Metanephros (tissue), 2 donors: ENCODE results near the gene HS3ST1.

DNA sequence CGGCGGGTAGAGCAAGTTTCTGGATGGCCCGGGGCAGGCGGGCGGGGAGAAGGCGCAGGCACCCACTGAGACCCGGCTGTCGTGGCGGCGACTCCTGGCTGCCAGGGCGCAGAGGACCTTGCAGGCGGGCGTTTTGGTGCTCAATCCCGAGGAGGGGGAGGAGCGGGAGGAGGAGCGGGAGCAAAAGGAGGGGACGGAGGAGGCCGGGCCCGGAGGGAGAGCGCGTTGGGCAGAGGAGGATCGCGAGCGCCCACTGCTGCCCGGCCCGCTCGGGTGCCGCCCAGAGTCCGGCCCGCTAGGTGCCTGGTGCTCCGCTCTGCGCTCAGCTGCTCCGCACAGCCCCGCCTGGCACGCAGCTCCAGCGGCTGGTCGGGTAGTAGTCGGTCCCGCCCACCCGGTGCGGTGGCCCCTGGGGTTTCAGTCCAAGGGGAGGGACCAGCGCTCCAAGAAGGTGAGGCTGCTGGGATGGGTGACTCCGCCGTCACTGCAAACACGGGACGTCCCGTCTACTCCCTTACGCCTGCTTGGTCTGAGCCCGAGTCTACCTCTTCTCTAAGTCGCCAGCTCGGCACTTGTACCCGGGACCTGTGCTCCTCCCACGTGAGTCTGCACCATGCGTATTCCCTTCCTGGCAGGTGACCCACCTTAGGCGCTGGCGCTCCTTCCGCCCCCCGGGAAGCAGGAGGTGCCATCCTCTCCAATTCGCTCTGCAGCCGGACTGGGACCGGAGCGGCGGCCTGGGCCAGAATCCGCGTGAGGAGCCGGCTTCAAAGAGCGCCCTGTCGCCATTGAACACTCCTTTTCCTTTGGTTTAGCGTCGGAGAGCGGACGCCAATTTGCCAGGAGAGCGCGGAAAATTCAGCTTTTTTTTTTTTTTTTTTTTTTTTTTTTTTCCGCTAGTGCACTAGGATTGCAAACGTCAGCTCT lies at the start of gene HS3ST1:
Gene HS3ST1 (minus strand): TSS at position 114 of the 927 bp plus-strand sequence.
- RAMPAGE, long total RNA = no peak

GRCh38 chr4:11904899-11905418 lies 476.3 kb upstream of the HS3ST1 start:
- RAMPAGE, long total RNA = no peak

DNA sequence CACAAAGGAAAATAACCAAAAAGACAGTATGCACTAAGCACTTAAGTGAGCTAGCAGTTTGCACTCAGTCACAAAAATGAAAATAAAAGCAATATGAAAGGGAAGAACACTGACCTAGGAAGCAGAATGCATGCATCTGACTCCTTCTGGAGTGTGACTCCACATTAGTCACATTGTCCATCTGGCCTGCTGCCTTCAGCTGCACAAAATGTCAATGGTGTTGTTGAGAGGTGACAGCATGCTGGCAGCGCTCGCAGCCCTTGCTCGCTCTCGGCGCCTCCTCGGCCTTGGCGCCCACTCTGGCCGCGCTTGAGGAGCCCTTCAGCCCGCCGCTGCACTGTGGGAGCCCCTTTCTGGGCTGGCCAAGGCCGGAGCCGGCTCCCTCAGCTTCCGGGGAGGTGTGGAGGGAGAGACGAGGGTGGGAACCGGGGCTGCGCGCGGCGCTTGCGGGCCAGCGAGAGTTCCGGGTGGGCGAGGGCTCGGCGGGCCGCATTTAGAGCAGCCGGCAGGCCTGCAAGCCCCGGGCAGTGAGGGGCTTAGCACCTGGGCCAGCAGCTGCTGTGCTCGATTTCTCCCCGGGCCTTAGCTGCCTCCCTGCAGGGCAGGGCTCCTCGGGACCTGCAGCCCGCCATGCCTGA lies 874.8 kb downstream of the RAB28 start:
- RAMPAGE, long total RNA = no peak

DNA sequence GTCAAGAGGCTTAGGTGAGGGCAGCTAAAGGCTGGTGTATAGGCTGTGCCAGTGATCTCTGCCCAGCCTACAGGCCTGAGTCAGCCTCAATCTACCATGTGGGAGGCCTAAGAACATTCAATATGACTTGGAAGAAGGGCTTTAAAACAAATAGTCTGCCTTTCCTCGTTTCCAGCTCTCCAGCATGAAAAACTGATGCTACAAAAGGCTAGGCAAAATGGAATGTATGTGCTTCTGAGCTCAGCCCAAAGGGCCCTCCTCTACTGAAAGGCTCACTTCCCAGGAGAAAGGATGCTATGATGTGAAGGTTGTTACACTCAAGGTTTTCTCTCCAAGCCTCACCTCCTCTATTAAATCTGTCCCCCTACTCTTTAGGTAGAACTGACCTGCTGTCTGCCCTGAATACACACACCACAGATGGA lies 121.3 kb downstream of the RAB28 start:
- RAMPAGE, long total RNA = no peak

DNA sequence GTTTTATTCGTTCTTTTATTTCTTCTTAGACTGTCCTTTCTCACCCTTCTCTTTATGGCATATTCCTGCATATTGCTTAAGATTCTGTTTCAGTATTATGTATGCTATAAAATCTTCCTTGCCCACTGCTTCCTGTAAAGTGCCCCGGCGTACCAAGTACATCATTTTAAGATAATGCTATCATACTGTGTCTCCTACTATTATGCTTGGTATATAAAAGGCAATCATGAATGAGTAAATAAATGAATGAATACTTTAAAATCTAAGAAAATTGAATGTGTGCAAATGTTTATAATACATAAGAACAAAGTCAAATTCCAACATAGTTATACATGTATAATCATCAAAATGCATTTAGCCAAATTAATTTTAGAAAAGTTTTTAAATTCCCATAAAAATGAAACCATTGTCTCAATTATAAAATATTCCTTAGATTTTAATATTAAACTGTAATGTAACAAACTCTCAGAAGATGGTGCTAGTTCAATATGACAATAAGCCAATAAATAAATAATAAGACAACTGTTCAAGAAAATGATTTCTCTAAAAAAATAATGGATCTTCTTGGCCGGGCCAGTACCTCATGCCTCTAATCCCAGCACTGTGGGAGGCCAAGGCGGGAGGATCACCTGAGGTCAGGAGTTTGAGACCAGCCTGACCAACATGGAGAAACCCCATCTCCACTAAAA lies 80.5 kb downstream of the RAB28 start:
- RAMPAGE, long total RNA = no peak

DNA sequence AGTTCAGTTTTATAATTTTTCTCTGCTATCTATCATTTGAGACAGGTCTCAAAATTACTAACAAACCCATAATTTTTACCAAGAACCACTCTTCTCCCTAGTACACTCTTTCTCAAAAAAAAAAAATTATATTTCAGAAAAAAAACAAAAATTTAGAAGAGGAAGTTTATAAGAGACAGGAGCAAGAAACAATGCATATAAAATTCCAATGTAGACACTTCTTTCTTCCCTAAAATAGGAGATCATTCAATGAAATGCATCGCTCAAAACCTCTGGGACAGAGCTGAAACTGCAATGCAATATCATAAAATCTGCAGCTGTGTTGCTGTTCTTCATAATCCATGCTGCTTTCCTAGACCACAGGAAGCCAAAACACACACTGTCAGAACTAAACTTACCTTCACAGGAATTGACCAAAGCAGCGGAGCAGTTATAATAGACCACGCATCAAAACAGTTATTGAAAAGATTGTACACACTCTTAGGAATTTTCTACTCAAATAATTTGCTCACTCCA lies 24.5 kb downstream of the RAB28 start:
- RAMPAGE, long total RNA = no peak

GRCh38 chr4:13595705-13595997 lies 31.9 kb downstream of the BOD1L1 start:
- RAMPAGE, long total RNA = no peak

DNA sequence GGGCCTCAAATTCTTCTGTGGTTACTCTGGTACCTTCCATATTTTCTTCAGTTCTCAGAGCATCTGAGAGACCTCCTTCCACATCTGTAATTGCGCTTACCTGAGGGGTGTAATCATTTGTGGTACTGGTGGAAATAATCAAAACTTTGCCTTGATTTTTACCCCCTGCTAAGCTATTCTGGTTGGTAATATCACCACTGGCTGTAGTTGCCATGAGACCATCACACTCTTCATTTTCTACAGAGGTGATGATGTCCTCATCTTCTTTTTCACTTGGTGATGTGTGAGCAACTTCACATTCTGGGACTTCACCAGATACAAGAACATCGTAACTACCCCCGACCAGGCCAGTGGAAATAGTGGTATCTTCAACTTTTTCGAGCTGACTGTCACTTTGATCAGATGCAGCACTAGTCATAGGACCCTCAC lies 27.0 kb downstream of the BOD1L1 start:
- RAMPAGE, long total RNA = no peak

DNA sequence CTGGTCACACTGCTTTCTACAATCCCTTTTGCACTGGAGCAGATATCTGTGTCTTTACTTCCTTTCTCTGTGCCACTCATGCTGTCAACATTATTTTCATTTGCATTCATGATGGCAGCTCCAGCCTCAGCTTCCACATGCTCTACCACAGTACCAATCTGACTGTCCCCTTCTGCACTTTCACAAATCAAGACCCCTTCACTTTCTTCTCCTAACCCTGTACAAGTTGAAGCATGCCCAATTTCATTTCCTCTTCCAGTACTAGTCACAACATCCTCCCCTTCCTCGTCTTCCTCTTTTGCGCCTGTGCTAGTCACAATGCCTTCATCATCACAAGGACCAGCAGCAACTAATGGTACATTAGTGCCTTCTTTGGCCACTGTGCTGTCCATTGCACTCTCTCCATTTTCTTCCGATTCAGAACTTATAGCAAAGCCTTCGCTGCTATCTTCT lies 26.5 kb downstream of the BOD1L1 start:
- RAMPAGE, long total RNA = no peak

DNA sequence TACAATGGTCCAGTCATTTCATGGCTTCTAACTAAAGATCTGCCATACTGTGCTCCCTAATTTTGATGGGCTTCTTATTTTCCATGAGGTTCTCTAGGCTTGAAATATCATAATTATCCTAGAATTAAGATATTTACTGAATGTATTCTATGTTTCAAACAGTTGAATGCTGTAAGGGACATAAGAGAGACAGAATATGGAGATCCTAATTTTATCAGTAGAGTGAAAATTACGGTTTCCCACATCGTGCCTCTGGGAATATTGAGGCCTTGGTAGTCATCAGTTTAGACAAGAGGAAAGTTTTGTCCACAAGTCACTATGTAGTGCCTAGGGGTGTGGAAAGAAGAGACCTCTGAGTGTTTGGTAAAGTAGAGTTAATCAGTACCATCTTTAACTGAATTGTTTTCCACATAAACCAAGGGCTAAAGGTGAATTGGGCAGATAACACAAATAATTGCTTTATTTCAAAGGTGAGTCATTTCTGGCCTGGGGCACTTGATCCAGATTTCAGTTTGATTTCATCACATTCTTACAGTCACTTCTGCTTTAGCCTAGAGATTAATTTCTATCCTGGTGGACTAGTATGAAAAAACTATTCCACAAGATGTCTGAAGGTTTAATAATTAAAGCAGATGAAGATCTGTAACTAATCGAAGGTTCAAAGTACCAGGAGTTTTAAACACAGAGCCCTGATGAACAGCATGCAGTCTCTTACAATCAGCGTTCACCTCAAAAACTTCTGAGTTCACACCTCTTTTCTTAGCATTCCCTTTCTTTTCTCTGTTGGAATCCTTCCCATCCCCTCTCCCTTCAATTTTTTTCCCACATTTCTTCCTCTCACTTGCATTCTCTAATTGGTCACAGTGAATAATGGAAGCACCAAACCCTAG lies 74.4 kb upstream of the BOD1L1 start:
- RAMPAGE, long total RNA = no peak

DNA sequence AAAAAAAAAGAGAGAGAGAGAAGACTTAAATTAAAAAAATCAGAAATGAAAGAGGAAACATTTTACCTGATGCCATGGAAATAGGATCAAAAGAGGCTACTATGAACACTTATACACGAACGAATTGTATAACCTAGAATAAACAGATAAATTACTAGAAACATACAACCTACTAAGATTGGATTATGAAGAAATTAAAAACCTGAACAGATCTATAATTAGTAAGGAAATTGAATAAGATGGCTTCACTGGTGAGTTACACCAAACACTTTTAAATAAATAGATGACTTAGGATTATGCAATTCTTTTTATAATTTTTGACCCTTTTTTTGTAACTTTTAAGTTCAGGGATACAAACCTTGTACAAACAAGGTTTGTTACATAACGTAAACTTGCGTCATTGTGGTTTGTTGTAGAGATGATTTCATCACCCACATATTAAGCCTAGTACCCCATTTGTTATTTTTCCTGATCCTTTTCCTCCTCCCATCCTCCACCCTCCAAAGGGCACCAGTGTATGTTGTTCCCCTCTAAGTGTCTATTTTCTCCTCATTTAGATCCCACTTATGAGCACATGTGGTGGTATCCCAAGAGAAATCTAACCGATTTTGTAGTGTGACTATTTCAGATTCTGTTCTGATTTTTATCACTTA lies 75.6 kb downstream of the CPEB2 start:
- RAMPAGE, long total RNA = no peak

DNA sequence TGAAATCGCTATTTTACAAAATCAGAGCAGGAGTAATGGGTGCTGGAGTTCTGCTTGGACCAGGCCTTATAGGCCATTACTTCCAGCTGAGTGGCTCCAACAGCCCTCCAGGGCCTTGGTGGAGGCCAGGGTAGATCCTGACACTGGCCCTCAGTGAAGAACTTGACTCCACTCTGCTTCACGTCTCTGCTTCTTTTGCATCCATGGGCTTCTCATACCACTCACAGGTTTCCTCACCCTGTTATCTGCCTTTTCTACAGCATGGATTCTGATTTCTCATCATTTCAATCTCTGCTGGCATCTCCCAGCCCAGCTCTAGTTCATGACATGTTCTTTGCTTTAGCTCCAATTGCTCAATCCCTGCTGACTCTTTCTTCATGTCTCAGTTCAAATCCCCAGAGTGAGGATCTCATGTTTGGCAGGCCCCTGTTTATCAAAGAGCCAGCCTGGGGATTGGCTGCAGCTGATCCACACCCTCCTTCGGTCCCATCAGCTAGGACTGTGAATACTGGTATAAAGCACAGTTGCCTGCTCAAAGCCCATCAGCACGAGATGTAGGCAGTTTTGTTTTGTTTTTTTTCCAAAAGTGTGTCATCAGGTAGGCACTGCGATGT lies 14.5 kb upstream of the CC2D2A start:
- RAMPAGE, long total RNA = no peak

DNA sequence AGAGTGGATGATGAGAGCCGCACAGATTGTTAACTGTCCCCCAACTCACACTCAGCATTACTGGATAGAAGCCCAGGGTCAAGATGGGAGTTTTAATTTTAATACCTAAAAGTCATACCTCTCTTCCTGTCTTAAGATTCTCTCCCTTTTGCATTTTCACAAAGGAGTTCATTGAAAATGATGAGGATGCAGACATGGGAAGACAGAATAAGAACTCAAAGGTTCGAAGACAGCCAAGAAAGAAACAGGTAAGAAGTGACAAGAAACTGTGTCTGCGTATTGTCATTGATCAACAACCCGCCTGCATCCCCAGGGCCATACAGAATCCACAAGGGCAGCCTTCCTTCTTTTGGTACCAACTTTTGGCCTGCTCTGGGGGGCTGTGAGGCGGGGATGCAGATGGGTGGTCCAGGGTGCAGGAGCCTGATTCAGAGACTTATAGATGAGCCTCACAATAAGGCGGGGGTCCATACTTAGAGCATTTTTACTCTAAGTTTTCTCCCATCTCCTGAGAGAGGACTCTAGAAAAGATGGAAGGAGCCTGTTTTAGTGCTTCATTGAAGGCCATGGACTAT lies 9.0 kb downstream of the CC2D2A start:
- RAMPAGE, long total RNA = no peak

DNA sequence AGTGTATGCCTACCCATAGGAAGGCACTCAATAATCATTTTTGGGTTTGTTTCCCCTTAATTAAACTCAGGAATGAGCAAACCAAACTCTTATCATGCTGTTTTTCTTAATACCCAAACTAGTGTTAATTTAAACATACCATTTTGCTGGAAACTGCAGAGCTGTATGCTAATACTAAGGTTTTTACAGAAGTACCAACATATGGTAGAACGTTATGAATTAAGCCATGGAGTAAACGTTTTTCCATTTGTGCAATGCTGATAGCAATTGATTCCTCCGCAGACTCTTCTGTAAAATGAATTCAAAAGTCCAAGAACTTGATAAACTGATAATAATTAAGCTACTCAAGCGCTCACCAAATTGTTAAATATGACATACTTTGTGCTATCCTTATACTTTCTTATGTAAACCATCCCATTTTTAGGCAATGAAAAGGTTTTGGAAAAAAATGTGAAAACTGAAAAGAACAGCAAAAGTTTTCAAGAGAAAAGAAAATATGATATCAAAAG lies 27.4 kb downstream of the FBXL5 start:
- RAMPAGE, long total RNA = no peak

DNA sequence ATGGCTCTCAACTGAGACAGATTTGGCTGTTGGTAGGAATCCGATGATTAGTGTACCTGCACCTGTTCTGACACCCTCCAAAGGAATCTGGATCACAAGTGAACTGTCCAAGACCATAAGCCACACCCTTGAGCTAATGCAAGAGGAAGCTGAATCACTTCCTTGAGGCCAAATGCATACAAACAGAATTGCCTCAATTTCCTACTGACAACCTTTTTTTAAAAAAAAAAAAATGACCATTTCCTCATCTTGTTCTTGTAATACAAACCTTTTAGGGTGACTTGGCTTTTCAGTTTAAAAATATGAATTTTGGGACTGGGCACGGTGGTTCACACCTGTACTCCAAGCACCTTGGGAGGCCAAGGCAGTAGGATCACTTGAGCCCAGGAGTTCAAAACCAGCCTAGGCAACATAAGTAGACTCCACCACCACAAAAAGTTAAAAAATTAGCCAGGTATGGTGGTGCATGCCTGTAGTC lies 10.7 kb upstream of the FBXL5 start:
- RAMPAGE, long total RNA = no peak

- RAMPAGE, long total RNA = no peak
Measured at GRCh38 chr4:15719370-15719903, 16.6 kb downstream of the BST1 start.

DNA sequence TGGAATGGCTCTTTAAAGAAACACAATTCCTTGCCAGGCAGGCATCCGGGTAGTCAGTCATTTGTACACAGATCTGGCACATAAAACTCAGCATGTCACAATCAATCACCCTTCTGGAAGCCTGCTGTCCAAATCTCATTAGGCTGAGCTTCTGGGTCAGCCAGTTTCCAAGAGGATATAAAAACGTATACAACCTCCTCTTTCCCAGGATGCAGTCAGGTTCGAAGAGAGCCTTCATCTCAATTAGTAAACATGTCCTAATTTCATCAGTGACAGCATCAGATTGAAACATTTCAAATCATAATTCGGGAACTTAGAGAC lies 26.7 kb downstream of the PROM1 start:
- RAMPAGE, long total RNA = no peak

GRCh38 chr4:16067426-16067954 lies 16.3 kb downstream of the PROM1 start:
- RAMPAGE, long total RNA = no peak

DNA sequence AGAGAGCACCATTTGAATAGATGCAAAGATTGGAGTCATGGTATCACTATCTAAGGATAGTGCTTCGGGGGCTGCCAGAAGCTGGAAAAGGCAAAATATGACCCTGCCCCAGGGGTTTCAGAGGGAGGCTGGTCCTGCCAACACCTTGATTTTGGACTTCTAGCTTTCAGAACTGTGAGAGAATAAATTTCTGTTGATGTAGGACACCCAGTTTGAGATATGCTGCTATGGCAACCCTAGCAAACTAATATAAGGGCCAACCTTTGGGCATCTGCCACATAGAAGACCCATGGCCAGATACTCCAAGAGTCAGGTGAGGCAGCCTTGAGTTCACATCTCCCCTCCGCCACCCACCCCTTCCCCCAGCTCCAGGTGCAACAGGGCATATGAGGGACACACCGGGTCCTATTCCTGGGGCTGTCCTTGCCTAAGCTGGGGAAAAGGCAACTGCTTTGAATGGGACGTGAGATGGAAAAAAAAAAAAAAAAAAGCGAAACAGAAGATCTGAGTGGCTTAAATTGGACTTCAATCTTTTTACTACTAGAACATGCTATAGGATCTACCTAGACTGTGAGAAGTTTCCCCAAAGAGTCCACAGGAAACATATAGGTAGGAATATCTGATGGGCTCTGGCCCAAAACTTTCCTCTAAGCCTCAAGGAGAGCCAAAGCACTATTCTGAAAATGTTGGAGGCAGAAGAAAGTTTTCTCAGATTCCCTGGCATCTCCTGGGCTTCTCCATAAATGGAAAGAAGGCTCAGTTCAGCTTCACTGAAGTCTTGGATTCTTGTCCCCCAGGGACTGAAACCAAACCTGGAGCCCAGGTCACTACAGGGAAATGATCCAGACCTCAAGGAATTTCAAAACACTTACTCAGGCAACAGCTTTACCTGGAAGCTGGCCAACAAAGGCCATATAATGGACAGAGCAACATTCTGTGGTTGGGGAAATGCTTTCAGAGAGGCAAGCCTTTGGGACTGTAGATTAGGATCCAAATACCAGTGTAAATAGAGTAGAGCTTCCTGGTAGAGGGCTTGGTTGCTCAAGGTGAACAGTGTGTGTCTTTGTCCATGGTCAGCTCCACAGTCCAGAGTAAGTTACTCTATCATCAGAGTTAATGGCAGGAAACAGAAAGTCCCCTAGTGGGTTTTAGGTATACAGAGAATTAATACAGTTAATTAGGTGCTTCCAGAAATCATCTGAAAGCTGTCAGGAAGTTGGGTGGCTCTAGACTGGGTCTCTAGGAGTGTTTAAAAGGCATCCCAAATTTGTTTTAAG lies 56.8 kb upstream of the PROM1 start:
- RAMPAGE, long total RNA = no peak

DNA sequence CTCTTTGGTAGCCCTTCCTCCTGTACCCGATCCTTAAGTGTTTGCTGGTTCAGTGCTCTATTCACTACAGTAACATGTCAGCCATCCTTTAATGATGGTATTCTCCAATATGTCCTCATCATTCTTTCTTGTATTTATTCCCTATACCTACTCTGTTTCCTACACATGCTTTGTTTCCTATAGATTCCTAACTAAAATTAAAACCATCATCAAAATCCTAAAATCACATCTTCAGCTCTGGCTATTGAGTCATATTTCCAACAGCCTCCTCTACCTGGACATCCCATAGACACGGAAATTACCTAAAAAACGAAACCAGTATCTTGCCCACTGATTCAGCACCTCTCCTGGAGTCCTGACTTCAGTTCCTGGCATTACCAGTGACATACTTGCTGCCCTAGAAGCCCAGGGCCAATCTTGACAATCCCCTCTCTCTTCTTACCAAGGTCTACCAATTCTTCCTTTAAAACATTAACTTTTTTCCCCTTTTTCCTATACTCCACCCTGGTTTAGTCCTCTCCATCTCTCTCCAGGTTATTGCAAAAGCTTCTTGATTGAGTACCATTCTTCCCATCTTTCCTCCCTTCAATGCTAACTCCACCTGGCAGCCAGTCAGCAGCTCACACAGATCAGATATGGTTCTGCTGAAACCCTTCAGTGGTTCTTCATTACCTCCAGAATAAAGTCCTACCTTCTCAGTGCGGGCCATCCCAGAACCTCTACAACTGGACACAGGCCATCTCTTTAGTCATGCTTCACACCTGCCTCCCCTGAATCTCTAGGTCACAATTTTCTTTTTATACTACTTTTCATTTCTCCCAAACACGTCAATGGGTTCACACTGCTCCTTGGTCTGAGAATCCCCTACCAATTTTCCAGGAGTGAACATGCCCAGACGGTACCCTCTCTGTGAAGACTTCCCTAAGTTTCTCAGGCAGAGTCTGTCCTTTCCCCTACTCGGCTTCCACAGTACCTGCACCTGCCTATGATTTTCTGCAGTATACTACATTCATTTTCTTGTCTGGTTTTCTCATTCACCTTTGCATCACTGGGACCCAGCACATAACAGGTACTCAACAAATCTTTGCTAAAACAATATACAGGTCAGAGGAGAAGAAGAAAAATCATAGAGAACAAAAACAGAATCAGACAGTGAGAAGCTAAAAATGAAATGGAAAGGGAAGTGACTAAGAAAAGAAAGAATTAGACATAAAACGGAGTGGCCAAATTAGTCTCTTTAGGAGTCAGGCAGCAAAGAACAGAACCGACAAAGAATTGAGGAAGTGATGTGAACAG lies 9.6 kb downstream of the TAPT1 start:
- RAMPAGE, long total RNA = no peak